ENCODE measurements around a stretch of chr13.

- RRBS, result no CpG with 5 or more reads among the region's 15 CpGs
Observed at GRCh38 chr13:107678262-107678935, 188.9 kb downstream of the NALF1 start.

GRCh38 chr13:107912807-107913195 lies 45.5 kb upstream of the NALF1 start:
- RRBS, result no CpG with 5 or more reads among the region's 2 CpGs

- RRBS, result no CpG with 5 or more reads among the region's 2 CpGs
Observed at GRCh38 chr13:108210030-108210601, 5.2 kb downstream of the LIG4 start.

DNA sequence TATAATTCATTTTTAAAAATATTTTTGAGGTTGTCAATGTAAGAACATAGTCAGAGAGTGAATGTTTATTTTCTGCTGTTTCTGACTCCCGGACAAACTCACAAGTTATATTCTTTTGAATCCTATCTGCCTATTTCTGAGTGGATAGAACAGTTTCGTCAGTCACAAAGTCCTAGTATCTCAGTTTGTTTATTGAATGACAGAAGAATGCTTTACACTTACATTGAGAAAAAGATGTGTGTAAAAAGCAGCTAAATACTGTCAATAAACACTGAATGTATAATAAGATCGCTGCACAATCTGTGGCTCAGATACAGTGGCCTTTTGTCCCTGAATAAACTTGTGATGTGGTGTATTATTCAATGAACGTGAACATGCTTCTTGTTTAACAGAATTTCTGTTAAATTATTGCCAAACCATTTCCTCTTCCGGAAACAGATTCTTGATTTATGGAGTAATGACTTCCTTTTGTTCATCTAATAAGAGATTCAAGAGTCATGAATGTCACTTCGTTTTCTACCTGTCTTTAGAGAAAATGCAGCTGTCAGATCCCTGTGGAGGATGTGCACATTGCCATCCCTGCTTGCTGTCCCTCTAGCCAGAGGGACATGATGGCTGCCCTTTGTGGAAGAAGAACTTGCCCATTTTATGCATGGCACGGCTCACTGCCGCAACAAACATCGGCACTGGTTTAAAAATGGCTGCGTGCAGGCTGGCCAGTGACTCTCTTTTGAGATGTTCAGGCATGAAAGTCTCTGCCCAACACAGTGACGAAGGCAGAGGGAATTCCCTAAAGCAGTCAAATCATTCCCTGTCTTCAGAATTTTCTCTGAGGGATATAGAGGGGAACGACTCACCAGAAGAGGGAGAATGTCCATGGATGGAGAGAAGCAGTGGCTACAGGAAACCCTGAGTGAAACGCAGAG lies 3.2 kb upstream of the TNFSF13B start:
- RRBS, result no CpG with 5 or more reads among the region's 13 CpGs

DNA sequence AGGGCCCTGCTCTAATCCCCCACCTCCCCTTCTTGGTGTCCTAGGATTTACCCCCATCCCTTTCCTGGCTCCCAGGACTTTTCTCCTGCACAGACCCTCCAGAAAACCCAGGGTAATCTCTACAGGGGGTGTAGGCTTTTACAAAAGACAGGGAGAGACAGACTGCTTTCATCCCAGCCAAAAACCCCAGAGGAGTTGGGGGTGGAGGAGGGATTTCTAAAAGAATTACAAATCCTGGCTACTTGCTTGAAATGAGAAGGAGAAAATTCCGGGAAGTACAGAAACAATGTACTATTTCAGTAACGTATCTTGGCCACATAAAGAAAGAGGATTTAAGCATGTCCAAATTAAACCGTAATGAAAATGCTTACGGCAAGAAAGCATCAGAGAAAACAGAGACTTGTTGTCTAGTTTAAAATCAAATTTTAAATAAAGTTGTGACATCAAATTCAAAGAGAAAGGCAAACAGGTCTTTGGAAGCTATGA lies 133.4 kb downstream of the TNFSF13B start:
- RRBS, result no CpG with 5 or more reads among the region's 4 CpGs

DNA sequence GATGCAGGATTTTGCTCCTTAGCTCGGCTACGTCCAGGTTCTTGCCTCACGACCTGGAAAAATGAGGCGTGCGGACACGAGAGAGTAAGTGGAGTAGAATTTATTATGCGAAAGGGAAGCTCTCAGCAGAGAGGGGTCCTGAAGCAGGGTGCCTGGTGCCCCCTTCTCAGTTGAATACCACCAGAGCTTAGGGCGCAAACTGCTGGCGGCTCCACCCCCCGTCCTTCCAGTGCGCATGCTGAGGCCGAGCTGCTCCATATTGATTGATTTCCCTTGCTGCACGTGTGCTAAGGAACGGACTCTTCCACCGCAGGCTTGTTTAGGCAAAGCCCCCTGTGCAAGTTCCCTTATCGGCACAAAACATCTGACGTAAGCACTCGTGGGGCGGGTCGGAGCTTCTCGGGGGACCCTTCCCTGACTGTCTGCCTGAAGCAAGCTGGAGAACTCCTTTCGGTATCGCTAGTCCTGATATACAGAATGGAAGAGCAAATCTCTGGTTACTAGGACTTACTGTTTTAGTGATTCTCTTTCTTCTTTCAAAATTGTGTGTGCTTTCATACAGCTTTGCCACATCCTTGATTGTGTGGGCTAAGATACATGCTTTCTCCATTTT lies 257.1 kb downstream of the MYO16 start:
- RRBS, result no CpG with 5 or more reads among the region's 23 CpGs

GRCh38 chr13:108915483-108916180 lies 286.2 kb downstream of the MYO16 start:
- RRBS, result no CpG with 5 or more reads among the region's 9 CpGs

DNA sequence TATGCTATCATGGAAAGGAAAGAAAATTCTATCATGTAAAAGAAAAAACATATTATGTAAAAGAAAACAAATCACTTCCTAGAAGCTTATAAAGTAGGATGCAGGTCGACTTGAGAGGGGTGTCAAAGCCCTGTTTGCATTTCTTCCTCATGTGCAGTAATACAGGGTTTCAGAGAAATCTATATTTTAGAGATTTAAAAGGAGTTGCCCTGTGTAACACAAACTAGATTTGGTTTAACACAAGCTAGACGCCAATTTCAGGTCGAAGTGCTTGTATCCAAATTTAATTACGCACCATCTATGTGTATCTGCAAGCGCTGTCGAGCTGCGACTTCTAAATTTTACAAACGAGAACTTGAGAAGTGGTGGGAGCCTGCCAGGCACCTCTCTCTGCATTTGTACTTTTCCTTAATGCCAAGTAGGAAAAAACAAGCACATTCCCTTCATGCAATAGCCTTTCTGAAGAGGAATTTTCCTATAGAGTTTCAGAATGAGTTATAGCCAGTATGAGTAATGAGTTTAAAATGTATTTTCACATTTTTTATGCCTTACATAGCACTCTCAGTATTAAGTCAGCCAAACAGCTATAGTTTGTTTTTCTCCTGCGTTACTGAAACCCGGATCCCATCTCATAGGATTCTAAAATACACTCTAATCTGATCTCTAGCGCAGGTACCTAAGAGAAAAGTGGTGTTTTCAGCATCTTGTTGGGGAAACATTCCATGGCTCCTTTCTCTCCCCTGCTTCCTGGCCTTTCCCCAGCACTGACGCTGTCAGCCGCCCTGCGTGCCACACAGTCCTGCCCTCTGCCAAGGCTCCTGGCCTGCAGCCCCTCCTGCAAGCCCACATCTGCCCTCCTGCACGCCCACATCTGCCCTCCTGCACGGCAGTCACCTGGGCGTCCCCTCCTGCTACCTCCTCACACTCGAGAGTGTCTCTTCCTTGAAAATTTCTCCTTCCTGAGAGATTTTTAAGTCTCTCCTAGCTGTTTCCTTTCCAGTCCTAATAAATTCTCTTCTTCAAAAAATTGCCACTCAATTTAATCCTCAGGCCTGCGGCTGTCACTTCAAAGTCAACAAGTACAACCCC lies 526.9 kb downstream of the MYO16 start:
- RRBS, result no CpG with 5 or more reads among the region's 19 CpGs

DNA sequence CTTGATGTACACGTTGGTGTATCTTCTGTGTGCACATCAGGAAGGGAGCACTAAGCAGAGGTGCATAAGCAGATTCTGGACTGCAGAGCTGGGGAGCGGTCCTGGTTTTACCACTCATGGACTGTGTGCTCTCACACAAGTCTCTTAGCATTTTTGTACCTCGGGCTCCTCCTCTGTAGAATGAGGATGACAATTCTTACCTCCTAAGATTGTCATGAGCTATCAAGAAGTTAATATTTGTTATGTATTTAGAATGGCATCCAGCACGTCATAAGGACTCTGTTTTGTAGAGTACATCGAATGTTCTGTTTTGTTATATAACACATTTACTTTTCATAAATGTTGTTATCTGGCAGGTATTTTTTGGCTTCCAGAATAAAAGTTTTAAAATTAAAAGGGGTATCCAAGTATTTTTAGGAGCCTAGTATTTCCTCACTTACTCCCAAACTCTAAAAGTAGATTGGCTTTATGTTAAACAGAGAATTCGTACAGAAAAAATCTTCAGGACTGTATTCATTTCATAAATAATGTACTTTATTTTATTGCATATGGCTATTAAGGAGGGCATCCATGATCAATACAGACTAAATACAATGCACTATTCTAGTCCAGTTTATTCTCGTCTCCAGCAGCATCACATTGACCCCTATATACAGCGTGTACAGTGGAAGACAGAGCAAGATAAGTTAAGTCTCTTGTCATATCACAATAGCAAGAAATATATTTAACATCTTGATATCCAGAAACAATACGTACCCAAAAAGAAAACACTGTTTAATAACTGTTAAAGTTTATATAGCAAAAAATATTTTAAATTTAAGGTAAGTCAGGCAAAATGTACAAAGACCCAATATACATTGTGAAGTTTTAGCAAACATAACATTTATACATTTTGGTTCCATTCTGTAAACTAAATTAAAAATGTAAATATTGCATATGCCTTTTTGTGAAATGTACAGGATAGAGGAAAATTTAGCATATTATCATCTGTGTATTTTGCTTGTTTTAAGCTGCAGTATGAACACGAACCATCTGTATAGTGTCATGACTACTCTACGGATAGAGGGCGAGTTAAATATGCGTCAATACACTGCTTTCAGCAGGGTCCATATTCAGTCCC lies 32.7 kb downstream of the IRS2 start:
- RRBS, result no CpG with 5 or more reads among the region's 13 CpGs

DNA sequence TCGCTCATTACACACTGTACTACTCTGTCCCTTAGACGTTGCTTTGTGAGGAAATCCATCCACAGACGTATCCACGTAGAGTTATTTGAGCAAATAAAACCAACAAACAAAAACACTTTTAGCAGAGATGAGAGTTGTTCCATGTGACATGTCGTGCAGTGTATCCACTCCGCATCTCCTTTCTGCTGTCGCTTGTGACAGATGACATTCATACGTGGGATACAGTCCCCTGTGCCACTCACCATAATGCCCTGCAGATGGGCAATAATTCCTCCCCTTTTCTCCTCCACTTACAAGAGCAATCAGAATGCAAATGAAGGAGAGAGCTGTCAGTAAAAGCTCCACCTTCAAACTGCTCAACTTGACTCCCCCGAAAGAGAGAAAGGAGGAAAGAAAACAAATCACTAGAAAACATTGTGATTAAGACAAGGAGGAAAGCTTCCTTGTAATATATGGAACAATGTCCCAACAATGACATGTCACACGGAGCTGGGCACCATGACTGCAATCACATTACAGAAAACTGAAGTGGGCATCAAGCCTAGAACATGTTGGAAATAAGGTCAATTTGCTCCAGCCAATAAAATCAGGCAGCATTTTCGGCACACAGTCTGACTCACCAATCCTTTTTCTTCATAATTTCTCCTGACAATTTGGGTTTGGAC lies 25.9 kb downstream of the IRS2 start:
- RRBS, result no CpG with 5 or more reads among the region's 11 CpGs

DNA sequence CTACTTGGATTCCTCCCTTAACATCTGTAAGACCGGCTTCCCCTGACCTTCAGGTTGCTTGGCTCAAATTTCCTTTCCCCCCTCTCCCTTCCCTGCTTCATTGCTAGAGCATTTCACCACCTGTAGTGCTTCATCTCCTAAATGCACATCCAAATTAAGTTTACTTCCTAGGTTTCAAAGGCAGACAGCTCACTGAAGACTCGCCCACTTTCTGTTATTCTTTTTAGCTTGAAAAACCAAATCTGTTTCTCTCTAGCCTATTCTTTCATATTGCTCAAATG lies 16.9 kb downstream of the IRS2 start:
- RRBS, result 92% methylated on average over 1 of the region's 2 CpGs

- RRBS, result no CpG with 5 or more reads among the region's 8 CpGs
Observed at GRCh38 chr13:109778035-109778749, 8.2 kb downstream of the IRS2 start.

- RRBS, result 1% methylated on average over 6 of the region's 90 CpGs
Observed at GRCh38 chr13:109787134-109788181, 1.1 kb upstream of the IRS2 start.

GRCh38 chr13:109791155-109791771 lies 4.9 kb upstream of the IRS2 start:
- RRBS, result no CpG with 5 or more reads among the region's 4 CpGs

GRCh38 chr13:110113266-110113823 lies 193.6 kb downstream of the COL4A1 start:
- RRBS, result no CpG with 5 or more reads among the region's 3 CpGs

- RRBS, result no CpG with 5 or more reads among the region's 17 CpGs
Observed at GRCh38 chr13:110136447-110137586, 170.1 kb downstream of the COL4A1 start.

GRCh38 chr13:110149365-110150561 lies 157.2 kb downstream of the COL4A1 start:
- RRBS, result no CpG with 5 or more reads among the region's 15 CpGs

DNA sequence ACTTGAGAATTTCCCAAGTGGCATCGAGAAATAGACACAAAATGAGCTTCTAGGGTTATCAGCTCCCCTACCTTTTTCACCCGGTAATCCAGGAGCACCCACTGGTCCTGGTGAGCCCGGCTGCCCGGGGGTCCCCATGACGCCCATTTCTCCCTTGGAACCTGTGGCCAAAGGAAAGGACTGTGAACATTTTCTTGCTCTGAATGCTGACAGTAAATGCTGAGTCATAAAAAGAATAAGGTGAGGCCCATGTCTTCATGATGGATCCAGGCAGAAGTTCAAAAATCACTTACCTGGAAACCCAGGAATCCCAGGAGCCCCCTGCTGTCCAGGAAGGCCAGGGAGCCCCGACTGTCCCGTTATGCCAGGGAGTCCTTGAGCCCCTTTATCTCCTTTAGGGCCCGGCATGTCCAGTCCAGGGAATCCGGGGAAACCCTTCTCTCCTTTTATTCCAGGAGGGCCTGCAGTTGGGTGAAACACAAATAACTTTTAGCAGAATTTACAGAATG lies 129.1 kb downstream of the COL4A1 start:
- RRBS, result 79% methylated on average over 1 of the region's 9 CpGs

- RRBS, result no CpG with 5 or more reads among the region's 3 CpGs
Observed at GRCh38 chr13:110194969-110195398, 112.0 kb downstream of the COL4A1 start.

GRCh38 chr13:110217390-110217963 lies 89.5 kb downstream of the COL4A1 start:
- RRBS, result no CpG with 5 or more reads among the region's 7 CpGs

Measured in HTR-8/SVneo (cell line).